SJCRH30 (cell line): ENCODE measurements around the genes OR9K2 and METTL7B.

GRCh38 chr12:54197308-54198018, 8.7 kb upstream of the SMUG1 start:
- RAMPAGE, long total RNA: no peak

- RAMPAGE, long total RNA: no peak
Measured at GRCh38 chr12:54258996-54259905, 20.7 kb downstream of the CBX5 start.

DNA sequence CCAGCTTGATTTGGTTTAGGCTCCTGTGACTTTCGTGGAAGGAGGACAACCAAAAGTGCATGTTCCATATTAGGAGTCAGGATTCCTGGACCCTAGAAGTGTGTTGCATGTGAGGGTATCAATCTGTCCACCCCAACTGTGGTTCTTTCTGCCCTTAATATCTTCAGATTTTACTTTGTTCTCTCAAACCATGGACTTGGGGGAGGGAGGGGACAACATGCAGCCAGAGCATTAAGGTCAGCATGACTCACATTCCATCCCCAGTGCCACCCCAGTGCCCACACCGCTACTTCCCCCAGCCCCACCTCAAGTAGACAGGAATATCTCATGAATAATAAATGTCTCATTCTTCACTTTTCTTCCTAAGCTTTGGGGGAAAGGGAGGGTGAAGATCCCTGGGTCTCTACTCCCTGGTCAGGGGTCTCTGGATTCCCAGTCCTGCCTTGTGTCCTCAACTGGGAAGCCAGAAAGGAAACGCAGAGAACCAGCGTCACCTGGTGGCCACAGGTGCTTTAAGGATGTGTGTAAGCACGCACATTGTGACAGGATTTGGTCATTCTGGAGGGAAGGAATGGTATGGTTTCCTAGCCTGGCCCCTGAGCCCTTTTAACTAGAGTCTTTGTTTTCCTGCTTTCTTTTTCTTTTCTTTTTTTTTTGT, 3.6 kb downstream of the GPR84 start:
- RAMPAGE, long total RNA: no peak

GRCh38 chr12:54376391-54377074, 8.0 kb downstream of the ZNF385A start:
- RAMPAGE, long total RNA: no peak

GRCh38 chr12:54394186-54394545, 9.6 kb upstream of the ZNF385A start:
- RAMPAGE, long total RNA: no peak

DNA sequence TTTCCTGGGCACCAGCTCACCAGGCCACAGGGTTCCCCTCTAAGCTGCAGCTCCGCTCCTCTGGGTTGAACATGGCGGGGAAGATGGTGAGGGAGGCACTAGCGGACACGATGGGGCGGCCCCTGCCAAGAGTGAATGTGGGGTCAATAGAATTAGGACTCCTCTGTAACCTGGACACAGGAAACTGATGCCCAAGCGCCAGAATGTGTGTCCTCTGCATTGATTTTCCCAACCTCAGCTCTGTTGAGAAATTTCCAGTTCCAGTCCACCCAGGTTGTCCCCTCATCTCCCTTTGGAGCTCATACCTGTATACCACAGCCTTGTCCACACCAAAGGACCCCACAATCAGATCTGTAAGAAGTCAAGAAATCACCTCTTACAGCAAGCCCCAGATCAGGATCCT, 14.9 kb downstream of the ITGA5 start:
- RAMPAGE, long total RNA: no peak

- RAMPAGE, long total RNA: no peak
Measured at GRCh38 chr12:54405084-54405626, 13.9 kb downstream of the ITGA5 start.

DNA sequence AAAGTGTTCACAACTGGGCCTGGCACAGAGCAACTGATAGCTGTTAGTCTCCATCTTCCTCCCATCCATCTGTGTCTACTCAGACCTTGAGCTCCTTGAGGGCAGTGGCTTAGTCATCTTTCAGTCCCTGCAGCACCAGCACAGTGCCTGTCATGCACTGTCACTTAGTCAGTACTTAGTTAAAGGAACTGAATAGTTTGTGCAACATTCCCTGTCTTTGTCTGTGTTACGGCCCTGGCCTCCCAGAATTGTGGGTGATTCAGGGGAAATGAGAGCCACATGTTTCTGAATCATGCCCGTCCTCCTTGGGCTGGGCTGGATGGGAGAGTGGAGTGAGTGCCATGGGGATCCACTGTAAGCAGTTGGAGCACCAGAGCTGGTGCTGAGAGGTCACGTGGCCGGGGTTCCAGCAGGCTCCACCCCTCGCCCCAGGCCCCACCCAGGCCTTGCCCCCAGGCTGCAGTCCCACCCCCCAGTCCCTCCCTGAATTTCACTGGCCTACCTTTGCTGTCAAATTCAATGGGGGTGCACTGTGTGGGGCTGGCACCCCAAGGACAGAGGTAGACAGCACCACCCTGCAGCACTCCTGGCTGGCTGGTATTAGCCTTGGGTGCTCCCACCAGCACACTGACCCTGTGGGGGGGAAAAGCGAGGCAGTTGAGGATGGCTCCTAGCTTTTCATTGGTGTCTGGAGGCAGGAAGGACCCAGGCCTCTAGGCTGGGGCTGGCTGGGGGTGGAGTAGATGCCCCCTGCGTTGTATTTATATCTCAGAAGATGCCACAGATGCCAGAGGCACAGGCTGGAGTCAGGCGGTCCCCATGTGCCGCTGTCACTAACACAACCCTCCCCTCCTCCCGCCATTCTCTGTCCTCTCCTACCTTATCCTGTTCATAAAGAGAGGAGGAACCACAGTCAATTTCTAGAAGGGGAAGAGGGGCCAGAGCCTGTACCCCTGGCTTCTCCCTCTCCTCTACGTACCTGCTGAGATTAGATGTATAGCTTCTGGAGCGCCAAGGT, 7.4 kb downstream of the ITGA5 start:
- RAMPAGE, long total RNA: no peak

GRCh38 chr12:54419396-54420018, 441 bp upstream of the ITGA5 start:
- RAMPAGE, long total RNA: no peak

- RAMPAGE, long total RNA: no peak
Measured at GRCh38 chr12:54423217-54423683, 4.2 kb upstream of the ITGA5 start.

DNA sequence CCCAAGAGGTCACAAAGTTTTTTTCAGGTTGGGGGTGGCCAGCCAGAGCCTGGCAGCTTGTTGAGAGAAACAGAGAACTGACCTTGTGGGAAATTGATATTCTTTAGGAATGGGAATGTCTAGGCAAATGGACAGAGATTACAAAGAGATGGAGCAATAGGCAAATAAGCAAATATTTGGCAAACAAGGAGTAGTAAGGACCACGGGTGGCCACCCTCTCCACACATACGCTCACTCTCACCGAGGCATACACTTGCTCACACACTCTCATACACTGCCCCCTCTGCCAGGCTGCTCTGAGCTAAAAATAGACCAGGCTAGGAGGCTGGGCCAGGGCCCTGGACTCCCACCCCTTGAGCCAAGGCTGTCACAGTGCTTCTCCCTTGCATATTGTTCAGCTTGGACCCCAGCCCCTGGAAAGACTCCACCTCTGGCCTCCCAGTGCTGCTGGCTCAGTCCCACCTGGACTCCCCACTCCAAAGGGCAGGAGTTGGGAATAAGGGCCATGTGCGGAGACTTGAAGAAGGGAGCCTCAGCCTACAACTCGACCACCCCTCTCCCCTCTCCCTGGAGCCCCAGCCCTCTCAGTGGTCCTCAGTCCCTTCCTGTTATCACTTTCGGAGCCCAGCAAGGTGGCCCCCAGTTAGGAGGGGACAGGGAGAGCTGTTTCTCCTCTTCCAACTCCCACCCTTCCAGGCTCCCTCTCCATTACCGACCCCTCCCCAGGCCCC, 1.0 kb downstream of the PPP1R1A start:
- RAMPAGE, long total RNA: no peak

DNA sequence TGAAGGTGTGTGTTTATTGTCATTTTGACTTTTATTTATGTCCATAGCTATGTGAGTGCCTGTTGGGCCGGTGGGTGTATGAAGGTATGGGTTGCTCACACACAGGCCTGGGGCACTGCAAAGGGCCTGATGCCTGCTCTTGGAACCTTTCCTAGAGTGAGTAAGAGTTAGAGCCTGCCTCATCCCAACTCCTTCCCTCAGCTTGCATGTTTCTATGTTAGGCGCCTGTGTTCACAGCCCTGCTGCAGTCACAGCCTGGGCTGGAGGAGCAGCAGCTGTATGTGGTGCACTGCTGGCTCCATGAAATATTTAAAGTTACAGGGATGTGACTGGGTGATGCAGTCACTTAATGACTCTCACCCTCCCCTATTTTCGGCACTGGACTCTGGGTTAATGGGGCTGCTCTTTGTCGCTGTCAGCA, 2.6 kb upstream of the PPP1R1A start:
- RAMPAGE, long total RNA: no peak

DNA sequence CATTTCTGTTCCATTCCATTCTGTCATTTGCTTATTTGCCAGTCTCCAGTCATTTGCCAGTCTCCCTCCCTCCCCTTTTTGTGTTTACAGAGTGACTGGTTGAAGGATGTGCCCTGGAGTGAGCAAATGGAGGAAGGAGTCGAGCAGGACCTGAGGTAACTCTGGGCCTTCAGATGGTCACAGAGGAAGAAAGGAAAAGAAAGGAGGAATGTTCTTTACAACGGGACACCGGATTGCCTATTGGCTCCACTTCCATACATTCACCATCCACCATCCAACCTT, 17.9 kb upstream of the DCD start:
- RAMPAGE, long total RNA: no peak

- RAMPAGE, long total RNA: no peak
Measured at GRCh38 chr12:54983474-54984074, 988 bp downstream of the TESPA1 start.

DNA sequence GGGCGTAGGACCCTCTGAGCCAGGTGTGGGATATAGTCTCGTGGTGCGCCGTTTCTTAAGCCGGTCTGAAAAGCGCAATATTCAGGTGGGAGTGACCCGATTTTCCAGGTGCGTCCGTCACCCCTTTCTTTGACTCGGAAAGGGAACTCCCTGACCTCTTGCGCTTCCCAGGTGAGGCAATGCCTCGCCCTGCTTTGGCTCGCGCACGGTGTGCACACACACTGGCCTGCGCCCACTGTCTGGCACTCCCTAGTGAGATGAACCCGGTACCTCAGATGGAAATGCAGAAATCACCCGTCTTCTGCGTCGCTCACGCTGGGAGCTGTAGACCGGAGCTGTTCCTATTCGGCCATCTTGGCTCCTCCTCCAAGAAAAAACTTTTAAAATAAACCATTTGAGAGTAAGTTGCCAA, 24.3 kb upstream of the OR9K2 start:
- RAMPAGE, long total RNA: no peak

GRCh38 chr12:55126175-55126587, at the start of gene OR9K2:
TSS of gene OR9K2 (plus strand) at chr12:55126406.
- RAMPAGE, long total RNA: no peak

DNA sequence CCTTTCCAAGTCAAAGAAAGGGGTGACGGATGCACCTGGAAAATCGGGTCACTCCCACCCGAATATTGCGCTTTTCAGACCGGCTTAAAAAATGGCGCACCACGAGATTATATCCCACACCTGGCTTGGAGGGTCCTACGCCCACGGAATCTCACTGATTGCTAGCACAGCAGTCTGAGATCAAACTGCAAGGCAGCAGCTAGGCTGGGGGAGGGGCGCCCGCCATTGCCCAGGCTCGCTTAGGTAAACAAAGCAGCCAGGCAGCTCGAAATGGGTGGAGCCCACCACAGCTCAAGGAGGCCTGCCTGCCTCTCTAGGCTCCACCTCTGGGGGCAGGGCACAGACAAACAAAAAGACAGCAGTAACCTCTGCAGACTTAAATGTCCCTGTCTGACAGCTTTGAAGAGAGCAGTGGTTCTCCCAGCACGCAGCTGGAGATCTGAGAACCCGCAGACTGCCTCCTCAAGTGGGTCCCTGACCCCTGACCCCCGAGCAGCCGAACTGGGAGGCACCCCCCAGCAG, 7.9 kb upstream of the OR6C68 start:
- RAMPAGE, long total RNA: no peak

GRCh38 chr12:55646078-55646889, 9.6 kb downstream of the OR10P1 start:
- RAMPAGE, long total RNA: no peak

DNA sequence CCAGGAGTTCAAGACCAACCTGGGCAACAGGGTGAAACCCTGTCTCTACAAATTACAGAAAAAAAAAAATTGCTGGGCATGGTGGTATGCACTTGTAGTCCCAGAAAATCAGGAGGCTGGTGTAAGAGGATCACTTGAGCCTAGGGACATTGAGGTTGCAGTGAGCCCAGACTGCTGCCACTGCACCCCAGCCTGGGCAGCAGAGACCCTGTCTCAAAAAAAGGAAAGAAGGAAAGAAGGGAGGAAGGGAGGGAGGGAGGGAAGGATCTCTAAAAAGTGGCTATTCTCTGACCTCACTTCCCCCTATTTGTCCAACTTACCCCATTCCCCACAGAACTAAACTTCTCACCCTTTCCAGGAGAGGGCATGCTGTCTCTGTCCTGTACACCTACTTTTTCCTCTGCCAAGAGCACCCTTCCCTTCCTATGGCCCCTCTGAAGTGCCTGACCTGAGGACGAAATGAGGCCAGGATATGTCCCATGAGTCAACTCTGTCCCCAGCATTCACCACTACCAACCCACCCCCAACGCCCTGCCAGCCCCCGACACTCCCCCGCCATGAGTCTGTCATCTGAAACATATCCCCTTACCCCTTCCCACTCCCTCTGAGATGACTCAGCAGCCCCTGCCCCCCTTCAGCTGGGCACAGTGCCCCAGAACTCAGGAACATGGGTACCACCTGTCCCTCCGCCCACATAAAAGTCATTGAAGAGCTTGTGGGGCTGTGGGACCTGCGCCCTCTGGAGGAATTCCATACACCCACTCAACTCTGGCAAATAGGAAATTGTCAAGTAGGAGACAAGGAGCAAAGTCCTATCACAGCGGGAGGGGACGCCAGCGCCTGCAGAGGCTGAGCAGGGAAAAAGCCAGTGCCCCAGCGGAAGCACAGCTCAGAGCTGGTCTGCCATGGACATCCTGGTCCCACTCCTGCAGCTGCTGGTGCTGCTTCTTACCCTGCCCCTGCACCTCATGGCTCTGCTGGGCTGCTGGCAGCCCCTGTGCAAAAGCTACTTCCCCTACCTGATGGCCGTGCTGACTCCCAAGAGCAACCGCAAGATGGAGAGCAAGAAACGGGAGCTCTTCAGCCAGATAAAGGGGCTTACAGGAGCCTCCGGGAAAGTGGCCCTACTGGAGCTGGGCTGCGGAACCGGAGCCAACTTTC, at the start of gene METTL7B:
Gene METTL7B, plus strand, starts transcription at position 887 of the 1,161 bp plus-strand sequence.
- RAMPAGE, long total RNA: no peak

GRCh38 chr12:55708311-55708649, 576 bp upstream of the ITGA7 start:
- RAMPAGE, long total RNA: no peak